Metastatic Breast Carcinoma in the Ovary (tissue), 3 donors: ENCODE data around the genes ITFG1 and N4BP1.

- PRO-cap, 3 experiments, result no peak in any of the 3 experiments
Observed at GRCh38 chr16:46897571-46897995, 13.4 kb downstream of the GPT2 start.

DNA sequence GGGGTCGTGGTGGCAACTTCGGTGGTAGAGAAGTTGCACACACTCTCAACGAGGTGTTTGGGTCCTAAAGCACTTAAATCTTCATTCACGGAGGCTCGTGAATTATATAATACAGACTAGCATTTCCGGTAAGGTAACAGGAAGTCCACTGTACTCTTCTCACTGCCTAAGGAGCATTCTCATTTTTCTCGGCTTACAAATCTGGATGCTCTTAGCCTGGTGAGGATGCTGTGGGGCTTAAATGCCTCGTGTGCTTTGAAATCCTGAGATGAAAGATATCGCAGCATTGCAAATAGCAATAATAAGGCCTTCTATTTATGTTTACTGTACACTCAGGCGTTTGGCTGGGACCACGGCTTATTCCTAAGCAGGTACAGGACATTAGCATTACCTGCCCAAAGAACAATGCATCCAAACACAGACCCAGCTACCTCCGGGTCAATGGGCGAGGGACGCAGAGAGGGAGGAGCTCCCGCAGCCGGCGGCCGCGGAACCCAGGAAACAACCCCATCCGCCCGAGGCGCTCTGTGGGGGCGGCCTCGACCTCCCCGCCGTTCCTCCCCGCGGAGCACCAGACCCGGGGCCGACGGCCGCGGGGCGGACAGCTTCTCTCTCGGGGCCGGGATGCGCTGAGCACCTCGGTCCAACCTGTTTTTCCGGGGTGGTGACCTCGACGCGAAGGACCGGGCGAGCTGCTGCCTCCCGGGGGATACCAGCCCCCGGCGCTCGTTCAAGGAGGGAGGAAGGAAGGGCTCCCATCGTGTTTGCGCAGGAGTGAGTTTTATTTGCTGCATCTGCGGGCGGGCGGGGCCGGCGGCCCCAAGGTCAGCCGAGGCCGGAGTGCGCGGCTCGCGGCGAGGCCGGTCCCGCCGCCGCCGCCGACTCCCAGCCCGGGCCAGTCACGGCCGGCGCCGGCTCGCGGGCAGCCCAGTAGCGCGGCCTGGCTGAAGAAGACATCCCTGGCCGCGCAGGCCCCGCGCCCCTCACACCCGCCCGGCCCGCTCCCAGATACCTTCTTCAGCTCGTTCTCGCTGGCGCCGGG, 670 bp downstream of the DNAJA2 start:
- PRO-cap, 3 experiments, result peak in 3 of 3 experiments; most common plus-strand start position 574 of the sequence (in 3); most common minus-strand start position 612 of the sequence (in 2)

- PRO-cap, 3 experiments, result no peak in any of the 3 experiments
Observed at GRCh38 chr16:47192482-47193342, 49.0 kb upstream of the NETO2 start.

- PRO-cap, 3 experiments, result no peak in any of the 3 experiments
Observed at GRCh38 chr16:47297098-47297628, 153.4 kb upstream of the NETO2 start.

DNA sequence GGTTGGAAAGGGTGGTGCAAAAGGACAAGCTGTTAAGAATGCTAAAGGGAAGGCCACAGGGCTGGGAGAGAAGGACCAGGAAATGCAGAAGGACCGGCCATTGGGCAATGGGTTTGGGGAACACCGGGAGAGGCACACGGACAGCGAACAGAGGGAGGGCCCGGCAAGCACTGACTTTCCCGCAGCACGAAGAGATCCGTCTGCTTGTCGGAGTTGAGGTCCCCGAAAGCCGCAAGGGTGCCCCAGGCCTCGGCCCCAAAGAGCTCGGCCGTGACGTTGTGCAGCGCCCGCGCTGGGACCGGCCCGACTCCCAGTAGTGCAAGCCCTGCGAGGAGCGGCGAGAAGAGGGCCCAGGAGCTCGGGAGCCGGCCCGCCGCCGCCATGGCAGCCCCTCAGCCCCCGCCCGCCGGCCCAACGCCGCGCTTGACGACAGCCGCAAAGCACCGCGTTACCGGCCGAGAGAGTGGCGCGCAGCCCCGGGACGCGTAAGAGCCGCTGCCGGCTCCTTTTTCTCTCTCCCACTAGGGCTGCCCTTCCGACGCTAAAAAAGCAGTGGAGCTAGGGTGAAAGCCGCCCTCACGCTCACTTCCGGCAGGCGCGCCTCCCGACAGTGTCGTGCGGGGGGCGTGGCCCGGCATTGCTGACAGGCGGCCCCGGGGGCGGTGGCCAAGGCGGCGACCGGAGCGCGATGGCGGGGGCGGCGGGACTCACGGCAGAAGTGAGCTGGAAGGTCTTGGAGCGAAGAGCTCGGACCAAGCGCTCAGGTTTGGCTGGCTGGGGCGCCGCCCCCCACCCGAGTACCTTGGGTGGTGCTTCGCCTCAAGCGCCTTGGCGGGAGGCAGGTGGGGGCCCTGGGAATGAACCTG, at the start of gene ITFG1:
TSS of gene ITFG1 (minus strand) at position 401 of the 866 bp plus-strand sequence.
- PRO-cap, 3 experiments, result peak in 3 of 3 experiments; most common plus-strand start position 669 of the sequence (in 3); most common minus-strand start position 416 of the sequence (in 3)

DNA sequence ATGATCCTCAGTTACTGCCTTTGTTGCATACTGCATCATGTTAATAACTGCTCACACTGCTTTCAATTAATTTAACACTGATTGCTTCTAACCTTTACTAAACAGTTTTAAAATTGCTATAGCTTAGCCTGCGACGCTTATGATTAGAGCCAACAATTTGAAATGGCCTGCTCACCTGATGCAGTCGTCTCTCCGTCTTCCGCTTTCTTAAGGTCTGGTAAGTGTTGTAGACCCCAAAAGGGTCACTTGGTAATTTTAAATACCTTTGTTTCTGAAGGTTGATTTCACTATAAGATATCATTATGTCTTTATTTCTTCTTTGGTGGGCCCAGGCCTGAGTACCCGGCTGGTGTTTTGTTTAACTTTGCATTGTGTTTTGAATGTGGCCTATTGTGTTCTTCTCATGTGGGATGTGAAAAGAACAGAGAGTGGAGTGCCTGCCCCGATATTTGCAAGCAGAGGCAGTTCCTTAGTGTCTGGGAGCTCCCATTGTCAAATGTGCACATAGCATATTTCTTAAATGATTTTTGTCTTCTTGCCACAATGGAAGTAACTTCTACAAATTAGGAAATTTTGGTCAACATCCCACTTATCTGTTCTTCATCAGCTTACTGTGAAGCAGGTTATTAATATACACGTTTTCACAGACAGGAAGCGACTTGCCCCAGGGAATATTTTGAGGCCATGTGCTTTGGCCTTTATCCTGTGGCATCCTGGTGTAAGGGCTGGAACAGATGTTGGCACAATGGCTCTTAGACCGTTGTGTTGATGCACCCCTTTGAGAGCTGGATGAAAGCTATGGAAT, 2.8 kb downstream of the PHKB start:
- PRO-cap, 3 experiments, result no peak in any of the 3 experiments

GRCh38 chr16:47887483-47888185, 268.2 kb downstream of the ABCC12 start:
- PRO-cap, 3 experiments, result no peak in any of the 3 experiments

DNA sequence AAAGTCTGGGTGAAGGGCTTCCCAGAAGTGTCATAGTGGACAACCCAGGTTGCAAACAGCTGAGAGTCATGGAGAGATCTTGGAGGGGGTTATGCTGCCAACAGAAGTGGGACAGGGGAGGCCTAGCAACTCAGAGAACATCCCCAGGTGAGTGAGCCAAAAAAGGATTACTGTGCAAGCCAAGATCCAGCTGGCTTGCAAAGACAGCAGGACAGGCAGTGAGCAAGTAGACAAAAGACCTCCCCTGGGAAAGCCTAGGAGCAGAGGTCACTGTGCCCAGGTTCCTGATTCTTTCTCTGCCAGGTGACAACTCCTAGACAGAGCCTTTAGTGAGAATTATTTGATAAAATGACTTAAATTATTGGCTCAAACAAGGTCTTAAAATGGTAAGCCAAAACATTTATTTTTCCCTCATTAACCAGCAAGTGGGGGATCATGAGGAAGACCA, 9.4 kb upstream of the LONP2 start:
- PRO-cap, 3 experiments, result no peak in any of the 3 experiments

- PRO-cap, 3 experiments, result peak in 1 of 3 experiments; most common plus-strand start chr16:48235727 (in 1); most common minus-strand start chr16:48235578 (in 1)
Observed at GRCh38 chr16:48235100-48236007, 8.7 kb upstream of the LONP2 start.

DNA sequence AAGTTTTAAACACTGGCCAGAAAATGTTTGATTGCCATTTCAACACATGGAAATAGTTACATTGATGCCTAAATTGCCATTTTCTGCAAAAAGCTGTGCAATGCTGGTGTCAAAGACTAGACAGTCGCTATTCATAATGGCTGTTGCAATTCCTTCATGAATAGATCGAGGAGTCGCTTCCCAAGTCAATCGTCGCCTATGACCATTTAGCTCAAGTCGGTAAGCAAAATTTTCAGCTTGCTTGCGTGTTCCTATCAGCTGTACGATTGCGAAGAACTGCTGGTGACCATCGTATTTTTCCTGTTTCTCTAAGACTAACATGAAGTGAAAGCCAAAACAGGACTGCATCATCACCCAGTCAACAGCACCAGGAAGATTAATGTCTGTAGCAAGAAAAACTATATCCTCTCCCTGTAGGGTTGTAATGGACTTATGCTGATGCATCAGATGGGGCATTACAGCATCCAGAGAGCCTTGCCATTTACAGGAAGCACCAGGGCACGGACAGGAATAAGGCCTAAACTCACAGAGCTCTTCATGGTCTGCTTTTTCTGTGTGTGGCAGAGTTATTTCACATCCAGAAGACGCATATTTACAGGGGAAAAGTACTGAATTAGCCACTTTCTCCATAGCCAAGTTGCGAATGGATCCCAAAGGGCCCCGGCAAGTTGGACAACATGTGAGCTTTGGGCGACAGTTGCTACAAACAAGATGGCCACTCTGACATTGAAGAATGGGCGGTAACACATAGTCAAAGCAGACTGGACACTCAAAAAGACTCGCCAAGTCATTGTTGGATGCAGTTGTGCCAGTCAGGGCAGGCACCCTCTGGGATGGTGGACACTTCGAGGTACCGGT, 23.4 kb downstream of the SIAH1 start:
- PRO-cap, 3 experiments, result no peak in any of the 3 experiments

- PRO-cap, 3 experiments, result no peak in any of the 3 experiments
Observed at GRCh38 chr16:48373685-48374152, 11.5 kb downstream of the SIAH1 start.

GRCh38 chr16:48526072-48526511, 83.9 kb downstream of the N4BP1 start:
- PRO-cap, 3 experiments, result no peak in any of the 3 experiments

GRCh38 chr16:48609360-48610433, at the start of gene N4BP1:
TSS of gene N4BP1 (minus strand) at chr16:48610180.
- PRO-cap, 3 experiments, result peak in 3 of 3 experiments; most common plus-strand start chr16:48609807 (in 3); most common minus-strand start chr16:48610188 (in 3)

DNA sequence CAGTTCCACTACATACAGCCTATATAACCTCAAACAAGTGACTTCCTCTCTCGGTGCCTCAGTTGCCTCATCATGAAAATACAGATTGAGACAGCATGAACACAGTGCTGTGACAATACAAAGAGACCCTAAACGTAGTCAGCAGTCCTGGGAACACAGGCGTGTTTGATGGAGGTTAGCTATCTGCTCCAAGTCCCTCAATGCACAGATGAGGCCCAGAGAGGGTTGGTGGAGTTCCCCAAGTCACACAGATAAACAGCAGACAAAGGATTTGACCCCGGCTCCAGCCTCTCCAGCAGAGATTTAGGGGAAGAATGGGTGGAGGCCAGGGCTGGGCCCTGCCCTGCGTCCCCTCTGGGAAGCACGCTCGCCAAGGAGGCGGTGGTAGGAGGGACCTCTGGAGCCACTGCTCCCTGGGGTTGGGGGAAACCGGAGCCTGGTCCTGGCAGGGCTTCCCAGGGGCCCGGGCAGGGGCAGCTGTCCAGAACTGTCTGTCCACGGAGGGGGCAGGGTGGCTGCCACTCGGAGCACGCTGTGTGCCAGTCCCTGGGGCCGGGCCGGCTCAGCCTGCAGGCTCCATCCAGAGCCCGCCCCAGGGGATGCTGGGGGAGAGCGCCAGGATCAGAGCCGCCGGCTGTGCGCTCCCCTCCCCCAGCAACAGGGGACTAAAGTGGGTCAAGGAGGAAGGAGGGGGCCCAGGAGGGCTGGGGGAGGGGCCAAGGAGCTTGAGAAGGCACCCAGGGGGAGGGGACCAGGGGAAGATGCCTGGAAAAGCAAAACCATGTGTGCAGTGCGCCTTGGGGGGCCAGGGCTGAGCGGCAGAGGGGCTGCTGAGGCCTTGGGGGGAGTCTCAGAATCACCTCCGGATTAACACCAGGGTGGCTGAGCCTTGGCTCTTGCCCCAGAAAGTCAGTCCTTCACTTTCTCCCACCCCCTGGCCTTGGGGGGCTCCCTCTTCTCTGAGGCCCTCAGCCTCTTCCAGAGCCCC, 21.4 kb downstream of the ZNF423 start:
- PRO-cap, 3 experiments, result no peak in any of the 3 experiments

DNA sequence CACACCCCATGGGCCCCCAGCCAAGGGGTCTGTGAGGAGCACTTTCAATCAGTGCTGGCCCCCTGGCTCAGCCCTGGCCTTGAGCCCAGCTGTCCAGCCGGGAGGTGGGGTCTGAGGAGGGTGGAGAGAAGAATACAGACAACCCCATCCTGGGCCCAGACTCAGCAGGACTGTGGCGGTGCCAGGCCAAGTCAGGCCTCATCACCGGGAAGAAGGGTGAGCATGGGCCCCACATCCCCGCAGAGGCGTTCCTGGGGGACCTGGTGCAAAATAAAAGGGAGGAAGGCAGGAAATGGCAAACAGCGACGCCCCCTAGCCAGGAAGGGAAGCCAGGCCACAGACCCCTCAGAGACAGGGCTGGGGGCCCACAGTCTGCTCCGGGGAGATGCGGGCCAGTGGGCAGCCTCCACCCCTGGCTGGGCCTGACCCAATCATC, 20.7 kb downstream of the ZNF423 start:
- PRO-cap, 3 experiments, result no peak in any of the 3 experiments

DNA sequence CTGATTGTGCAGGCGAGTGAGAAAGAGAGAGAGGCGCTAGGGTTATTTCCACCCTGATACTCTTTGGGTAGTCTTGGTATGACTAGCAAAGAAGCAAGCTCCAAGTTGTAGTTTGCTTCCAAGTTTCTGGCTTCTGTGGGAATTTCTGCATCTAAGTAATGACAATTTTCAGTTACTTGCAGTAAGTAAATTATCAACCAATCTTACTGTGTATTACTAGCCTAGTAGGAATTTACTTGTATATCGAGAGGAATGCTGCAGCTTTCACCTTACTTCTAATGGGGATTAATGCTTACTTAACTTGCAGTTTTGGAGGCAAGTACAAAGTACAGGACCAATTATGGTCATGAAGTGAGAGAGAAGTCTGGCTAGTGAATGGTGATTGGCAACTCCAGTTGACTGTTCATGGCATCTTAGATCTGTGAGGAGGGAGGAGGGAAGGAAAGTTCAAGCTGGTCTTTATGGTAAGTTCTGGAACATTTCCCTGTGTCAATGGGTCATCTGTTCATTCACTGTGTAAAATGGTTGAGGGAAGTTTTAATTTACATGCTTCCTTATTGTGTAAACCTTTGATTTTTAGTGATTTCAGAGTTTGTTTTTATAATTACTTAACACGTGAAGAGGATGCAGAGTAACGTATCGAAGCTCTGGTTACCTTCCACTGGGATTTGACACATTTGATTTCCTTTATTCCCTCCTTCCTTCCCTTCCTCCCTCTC, 32.1 kb downstream of the TENT4B start:
- PRO-cap, 3 experiments, result no peak in any of the 3 experiments

DNA sequence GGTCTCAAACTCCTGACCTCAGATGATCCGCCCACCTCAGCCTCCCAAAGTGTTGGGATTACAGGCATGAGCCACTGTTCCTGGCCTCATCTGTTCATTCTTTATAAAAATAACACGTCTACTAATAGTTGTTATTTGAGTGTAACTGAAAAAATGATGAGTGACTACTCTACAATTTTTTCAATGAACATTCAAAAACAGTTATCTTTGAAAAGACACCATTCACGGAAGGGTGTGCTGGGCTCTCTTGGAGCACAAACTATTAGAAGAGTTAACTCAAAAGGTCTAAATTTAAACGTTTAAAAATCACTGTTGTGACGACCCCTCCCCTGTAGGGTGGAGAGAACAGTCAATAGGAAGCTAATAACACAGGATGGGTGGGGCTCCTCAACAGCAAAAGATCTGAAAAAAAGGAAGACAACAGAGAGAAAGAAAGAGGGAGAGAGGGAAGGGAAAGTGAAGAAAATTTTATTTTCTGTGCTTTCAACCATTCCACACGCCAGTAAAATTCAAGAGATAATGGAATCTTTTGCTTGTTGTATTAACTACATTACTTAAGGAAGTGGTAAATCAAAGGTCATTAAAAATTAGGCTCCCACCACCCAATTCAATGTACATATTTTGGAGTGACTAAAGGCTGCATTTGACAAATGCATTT, 31.2 kb downstream of the BRD7 start:
- PRO-cap, 3 experiments, result no peak in any of the 3 experiments

- PRO-cap, 3 experiments, result no peak in any of the 3 experiments
Observed at GRCh38 chr16:50338825-50339395, 29.9 kb downstream of the BRD7 start.

DNA sequence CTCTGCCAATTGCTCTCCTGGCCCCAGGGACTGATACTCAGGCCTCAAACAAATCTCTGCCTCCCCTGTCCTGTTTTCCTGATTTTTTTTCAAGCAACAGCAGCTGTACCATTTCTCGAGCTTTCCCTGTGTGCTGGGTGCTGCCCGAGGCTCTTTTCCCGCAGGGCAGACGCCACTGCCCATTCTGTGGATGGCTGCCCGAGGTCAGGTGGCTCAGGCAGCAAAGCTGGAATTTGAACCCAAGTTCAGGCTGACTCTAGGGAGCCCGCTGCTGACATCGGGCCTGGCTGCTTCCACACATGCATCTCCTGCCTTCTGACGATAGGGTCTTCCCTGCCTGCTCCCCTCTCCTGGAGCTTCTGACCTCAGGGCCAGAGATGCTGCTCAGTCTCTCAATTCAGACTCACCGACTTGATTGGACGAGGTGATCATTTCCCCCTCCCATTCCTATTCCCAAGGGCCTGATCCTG, 87.2 kb upstream of the NKD1 start:
- PRO-cap, 3 experiments, result no peak in any of the 3 experiments

GRCh38 chr16:50549054-50549887, 1.1 kb downstream of the NKD1 start:
- PRO-cap, 3 experiments, result no peak in any of the 3 experiments